ENCODE measurements around the genes XXYLT1 and MUC20.

- RRBS = no CpG with 5 or more reads among the region's 4 CpGs
Observed at GRCh38 chr3:194512712-194513305, 26.0 kb upstream of the ATP13A3 start.

- RRBS = no CpG with 5 or more reads among the region's 20 CpGs
Observed at GRCh38 chr3:194572094-194572803, 61.0 kb downstream of the TMEM44 start.

- RRBS = no CpG with 5 or more reads among the region's 16 CpGs
Observed at GRCh38 chr3:194609641-194610123, 23.5 kb downstream of the TMEM44 start.

- RRBS = no CpG with 5 or more reads among the region's 6 CpGs
Observed at GRCh38 chr3:194736294-194736951, 50.7 kb downstream of the FAM43A start.

DNA sequence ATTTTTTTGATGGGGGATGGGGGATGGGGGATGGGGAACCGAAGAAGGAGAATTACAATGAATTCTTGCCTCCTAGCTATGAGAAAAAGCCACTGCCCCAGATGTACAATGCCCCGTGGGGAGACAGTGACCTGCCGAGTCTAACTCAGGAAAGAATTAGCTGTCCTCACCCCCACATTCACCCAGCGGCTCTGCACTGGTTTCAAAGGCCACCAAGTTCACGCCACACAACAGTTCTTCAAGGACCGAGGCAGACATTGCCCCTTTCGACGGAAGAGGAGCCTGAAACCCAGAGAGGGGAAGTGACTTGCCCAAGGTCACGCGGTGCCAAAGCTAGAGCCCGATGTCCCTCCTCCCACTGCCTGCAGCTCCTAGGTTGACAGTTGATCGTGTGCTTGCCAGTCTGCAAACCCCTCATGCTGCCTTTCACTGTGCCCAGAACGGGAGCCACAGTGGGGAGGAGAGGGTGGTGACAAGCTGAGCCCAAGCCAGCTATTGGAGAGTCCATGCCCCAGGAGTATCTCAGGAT lies 231.0 kb downstream of the XXYLT1 start:
- RRBS = no CpG with 5 or more reads among the region's 13 CpGs

GRCh38 chr3:195069385-195069827 lies 201.6 kb downstream of the XXYLT1 start:
- RRBS = no CpG with 5 or more reads among the region's 14 CpGs

- RRBS = no CpG with 5 or more reads among the region's 10 CpGs
Observed at GRCh38 chr3:195117887-195118578, 152.9 kb downstream of the XXYLT1 start.

DNA sequence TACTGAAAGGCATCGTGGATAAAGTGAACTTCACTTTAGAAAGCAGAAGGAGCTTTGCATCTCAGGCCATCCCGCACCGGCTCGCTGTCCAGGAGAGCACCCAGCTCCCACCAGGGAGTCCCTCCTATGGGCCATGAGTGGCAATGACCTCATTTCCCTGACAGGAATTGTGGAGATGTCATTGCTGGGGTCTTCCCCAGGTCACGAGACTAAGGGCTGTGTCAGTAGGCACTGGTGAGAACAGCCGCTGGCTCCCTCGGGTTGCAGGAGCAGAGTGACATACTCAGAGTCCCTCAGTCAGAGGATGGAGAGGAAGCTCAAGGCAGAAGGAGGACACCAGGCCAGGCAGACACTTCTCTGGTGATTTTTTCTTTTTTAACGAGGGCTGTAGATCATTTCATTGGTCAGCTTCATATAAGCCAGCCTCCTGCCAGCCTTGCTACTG lies 97.2 kb downstream of the XXYLT1 start:
- RRBS = no CpG with 5 or more reads among the region's 8 CpGs

- RRBS = 2% methylated on average over 21 of the region's 79 CpGs
Observed at GRCh38 chr3:195271008-195272011, at the start of gene XXYLT1. TSS of gene XXYLT1 (minus strand) at chr3:195271159.

GRCh38 chr3:195314917-195315451 lies 44.0 kb upstream of the XXYLT1 start:
- RRBS = no CpG with 5 or more reads among the region's 6 CpGs

DNA sequence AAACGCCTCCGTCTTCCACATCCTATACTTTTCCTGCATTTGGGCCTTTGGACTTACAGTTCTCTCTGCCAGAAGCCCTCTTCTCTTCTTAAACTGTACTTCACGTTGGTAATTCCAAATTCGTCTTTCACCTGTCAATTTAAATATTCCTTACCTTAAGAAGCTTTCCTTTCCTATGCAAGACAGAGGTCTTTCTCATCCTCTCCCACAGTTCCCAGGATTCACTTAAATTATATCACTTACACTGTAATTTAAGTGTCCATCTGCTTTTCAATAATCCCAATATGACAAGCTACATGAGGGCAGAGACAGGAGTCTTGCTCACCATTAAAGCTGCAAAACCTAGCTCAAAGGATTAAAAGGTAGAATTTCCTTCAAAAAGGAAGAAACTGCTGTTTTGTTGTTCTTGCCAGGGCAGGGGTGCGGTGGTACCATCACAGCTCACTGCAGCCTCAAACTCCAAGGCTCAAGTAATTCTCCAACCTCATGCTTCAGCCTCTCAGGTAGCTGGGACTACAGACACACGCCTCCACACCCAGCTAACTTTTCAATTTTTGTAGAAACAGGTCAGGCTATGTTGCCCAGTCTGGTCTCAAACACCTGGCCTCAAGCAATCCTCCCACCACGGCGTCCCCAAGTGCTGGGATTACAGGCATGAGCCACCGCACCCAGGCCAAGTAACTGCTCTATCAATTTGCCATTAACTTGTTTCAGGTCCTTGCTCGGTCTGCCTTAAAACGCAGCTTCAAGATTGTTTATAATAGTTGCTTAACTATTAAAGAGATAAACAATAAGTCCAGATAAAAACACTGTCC lies 24.6 kb downstream of the ACAP2 start:
- RRBS = no CpG with 5 or more reads among the region's 11 CpGs

DNA sequence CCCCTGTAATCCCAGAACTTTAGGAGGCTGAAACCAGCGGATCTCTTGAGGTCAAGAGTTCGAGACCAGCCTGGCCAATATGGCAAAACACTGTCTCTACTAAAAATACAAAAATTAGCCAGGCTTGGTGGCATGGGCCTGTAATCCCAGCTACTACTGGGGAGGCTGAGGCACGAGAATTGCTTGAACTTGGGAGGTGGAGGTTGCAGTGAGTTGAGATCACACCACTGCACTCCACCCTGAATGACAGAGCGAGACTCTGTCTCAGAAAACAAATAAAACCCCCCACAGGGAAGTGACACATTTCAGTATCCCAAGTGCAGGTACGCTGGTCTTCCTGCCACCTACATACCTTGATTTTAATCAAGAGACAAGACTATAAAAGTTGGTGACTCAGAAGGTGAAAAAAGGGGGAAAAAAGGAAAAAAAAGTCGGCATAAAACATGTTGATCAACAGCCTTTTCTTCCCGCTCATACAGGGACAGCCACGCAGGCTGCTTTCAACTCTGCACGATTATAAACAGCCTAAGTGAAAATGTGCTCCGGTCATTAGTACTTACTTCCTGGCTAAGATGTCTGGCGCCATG lies 18.8 kb downstream of the PPP1R2 start:
- RRBS = no CpG with 5 or more reads among the region's 11 CpGs

GRCh38 chr3:195555205-195555601 lies 12.1 kb upstream of the PPP1R2 start:
- RRBS = no CpG with 5 or more reads among the region's 6 CpGs

GRCh38 chr3:195568766-195569221 lies 14.9 kb downstream of the APOD start:
- RRBS = no CpG with 5 or more reads among the region's 9 CpGs

DNA sequence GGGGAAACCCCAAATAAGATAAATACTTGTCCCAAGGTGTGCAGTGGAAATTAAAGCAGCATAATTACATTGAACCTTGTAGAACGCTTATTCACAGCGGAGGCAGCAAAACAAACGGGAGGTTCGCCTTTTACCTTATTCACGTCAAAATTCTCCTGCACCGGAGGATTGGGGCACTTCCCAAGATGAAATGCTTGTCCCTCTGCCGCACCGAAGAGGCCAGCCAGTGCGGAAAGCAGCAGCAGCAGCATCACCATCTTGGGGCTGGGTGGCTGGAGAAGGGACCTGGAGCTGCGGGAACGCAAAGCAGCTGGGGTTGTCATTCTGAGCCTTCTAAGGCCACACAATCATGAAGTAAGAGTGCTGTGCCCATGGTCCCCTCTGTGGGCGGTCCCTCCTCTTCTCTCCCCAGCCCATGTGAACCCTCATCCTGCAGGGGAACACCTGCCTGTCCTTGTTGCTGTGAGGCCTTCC lies 4.5 kb downstream of the APOD start:
- RRBS = no CpG with 5 or more reads among the region's 12 CpGs

- RRBS = no CpG with 5 or more reads among the region's 8 CpGs
Observed at GRCh38 chr3:195636683-195637048, 52.9 kb upstream of the APOD start.

GRCh38 chr3:195720746-195721249 lies at the start of gene MUC20:
TSS of gene MUC20 (plus strand) at chr3:195720978.
- RRBS = no CpG with 5 or more reads among the region's 6 CpGs

- RRBS = 8% methylated on average over 14 of the region's 31 CpGs
Observed at GRCh38 chr3:195747736-195748256, 27.0 kb downstream of the MUC20 start.

GRCh38 chr3:195805300-195805638 lies 6.5 kb downstream of the MUC4 start:
- RRBS = 67% methylated on average over 1 of the region's 8 CpGs

- RRBS = no CpG with 5 or more reads among the region's 11 CpGs
Observed at GRCh38 chr3:195835165-195835549, 23.4 kb upstream of the MUC4 start.